ENCODE data around the gene PHF24.

DNA sequence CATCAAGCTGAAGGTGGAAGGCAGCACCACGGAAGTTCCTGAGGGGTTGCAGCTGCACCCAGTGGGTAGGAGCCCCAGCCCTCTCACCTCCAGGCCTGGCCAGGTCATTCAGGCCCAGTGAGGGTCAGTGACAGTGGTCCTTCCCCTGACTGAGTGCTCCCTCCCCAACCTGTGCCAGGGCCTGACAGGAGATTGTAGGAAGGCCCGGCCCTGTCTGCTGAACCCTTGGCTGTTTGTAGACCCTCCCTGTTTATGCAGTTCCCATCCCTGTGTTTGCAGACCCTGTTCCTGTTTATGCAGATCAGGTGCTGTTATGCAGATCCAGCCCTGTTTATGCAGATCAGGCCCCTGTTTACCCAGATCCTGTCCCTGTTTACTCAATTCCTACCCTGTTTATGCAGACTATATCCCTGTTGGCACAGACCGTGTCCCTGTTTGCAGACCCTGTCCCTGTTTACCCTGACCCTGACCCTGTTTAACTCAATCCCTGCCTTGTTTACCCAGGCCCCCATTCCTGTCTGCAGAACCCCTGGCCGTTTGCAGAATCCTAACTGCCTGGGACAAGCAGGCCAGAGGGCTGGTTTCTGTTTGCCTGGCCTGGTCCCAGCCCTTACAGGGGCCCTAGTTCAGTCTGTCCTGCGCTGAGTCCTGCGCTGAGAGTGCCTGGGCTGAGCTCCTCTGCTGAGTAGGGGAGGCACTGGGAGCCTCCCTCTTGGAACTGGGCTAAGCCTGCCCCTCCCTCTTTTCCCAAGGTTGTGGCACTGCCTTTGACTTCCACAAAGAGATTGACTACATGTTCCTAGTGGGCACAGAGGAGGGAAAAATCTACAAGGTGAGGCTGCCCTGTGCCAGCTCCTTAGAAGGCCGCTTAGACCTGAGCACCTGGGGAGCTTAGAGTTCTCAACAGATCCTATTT is 10.2 kb downstream of the ENHO start:
- RRBS, result no CpG with 5 or more reads among the region's 7 CpGs

- RRBS, result no CpG with 5 or more reads among the region's 1 CpG
Measured at GRCh38 chr9:34644691-34645205, 1.7 kb upstream of the GALT start.

- RRBS, result no CpG with 5 or more reads among the region's 7 CpGs
Measured at GRCh38 chr9:34709490-34710005, 388 bp downstream of the CCL21 start.

- RRBS, result 6% methylated on average over 14 of the region's 64 CpGs
Measured at GRCh38 chr9:34809407-34810135, 80.3 kb upstream of the FAM205A start.

GRCh38 chr9:34957402-34958623 is at the start of gene PHF24:
Gene PHF24, plus strand, starts transcription at chr9:34958285.
- RRBS, result 4% methylated on average over 76 of the region's 130 CpGs

GRCh38 chr9:34996669-34997336 is 7.3 kb downstream of the DNAJB5 start:
- RRBS, result no CpG with 5 or more reads among the region's 18 CpGs

DNA sequence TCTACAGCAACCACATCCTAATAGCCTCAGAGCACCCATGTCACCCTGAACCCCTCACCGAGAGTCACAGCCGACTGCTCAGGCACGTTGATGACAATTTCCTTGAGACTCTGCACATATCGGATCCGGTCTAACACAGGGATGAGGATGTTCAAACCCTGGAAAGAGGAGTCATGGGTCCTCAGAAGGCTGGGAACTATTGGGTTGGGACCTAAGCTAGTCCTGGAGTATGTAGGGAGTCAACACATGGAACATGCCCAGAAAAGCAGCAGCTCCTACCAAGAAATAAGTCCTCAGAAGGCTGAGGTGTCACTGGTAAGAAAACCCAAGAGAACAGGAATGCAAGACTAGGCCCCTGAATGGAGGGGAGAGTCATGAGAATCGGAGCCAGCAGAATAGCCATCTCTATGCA is 888 bp downstream of the STOML2 start:
- RRBS, result no CpG with 5 or more reads among the region's 6 CpGs

GRCh38 chr9:35107473-35107923 is 4.6 kb upstream of the STOML2 start:
- RRBS, result no CpG with 5 or more reads among the region's 7 CpGs

GRCh38 chr9:35162866-35163414 is 1.1 kb downstream of the UNC13B start:
- RRBS, result no CpG with 5 or more reads among the region's 5 CpGs

GRCh38 chr9:35175118-35175678 is 13.4 kb downstream of the UNC13B start:
- RRBS, result no CpG with 5 or more reads among the region's 3 CpGs

- RRBS, result no CpG with 5 or more reads among the region's 1 CpG
Measured at GRCh38 chr9:35263785-35264177, 102.0 kb downstream of the UNC13B start.

GRCh38 chr9:35277893-35278417 is 116.1 kb downstream of the UNC13B start:
- RRBS, result no CpG with 5 or more reads among the region's 6 CpGs

- RRBS, result no CpG with 5 or more reads among the region's 8 CpGs
Measured at GRCh38 chr9:35341291-35341939, 148.5 kb upstream of the RUSC2 start.

GRCh38 chr9:35661689-35662360 is 3.2 kb downstream of the ARHGEF39 start:
- RRBS, result no CpG with 5 or more reads among the region's 3 CpGs

DNA sequence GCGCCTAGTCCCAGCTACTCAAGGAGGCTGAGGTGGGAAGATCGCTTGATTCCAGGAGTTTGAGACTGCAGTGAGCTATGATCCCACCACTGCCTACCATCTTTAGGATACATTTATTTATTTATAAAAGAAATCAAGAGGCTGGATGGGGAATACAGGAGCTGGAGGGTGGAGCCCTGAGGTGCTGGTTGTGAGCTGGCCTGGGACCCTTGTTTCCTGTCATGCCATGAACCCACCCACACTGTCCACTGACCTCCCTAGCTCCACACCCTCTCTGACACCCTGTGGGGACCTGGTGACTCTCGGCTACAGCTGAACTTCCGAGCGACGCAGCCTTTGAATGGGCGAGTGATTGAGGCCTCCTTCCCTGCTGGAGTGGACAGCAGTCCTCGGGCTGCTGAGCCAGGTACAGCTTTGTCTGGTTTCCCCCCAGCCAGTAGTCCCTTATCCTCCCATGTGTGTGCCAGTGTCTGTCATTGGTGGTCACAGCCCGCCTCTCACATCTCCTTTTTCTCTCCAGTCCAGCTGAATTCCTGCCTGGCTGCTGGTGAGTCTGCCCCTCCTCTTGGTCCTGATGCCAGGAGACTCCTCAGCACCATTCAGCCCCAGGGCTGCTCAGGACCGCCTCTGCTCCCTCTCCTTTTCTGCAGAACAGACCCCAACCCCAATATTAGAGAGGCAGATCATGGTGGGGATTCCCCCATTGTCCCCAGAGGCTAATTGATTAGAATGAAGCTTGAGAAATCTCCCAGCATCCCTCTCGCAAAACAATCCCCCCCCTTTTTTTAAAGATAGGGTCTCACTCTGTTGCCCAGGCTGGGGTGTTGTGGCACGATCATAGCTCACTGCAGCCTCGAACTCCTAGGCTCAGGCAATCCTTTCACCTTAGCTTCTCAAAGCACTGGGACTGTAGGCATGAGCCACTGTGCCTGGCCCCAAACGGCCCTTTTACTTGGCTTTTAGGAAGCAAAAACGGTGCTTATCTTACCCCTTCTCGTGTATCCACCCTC is 6.2 kb downstream of the CA9 start:
- RRBS, result no CpG with 5 or more reads among the region's 16 CpGs

GRCh38 chr9:35722616-35723048 is 9.4 kb downstream of the TLN1 start:
- RRBS, result no CpG with 5 or more reads among the region's 5 CpGs

DNA sequence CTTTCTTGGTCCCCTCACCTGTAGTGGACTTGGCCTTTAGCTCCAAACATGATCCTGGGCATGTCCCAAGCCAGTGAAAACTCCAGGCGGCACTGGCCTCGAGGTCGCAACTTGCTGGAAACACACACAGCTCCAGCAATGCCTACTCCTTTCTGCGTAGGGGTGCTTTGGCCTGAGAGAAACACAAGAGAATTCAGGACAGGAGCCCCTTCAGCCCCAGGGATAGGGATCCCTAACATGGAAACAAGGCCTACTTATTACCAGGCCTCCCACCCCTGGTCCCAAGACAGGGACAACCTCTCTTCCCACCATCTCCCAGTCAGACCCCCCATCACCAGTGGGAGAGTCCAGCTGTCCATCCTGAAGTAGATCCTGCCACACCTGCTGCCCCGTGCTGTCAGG is 7.7 kb downstream of the CREB3 start:
- RRBS, result no CpG with 5 or more reads among the region's 5 CpGs

- RRBS, result no CpG with 5 or more reads among the region's 11 CpGs
Measured at GRCh38 chr9:35844347-35845216, 15.6 kb downstream of the TMEM8B start.

GRCh38 chr9:35856891-35857560 is 13.2 kb downstream of the OR13J1 start:
- RRBS, result no CpG with 5 or more reads among the region's 10 CpGs

- RRBS, result no CpG with 5 or more reads among the region's 14 CpGs
Measured at GRCh38 chr9:35923843-35925139, 15.0 kb downstream of the SPAAR start.

Data from islet of Langerhans (tissue), 1 donor.